ENCODE results near the genes ZNF235, ZNF285 and RTN2.

- PRO-cap = bidirectional peak, plus-strand start at chr19:44305152, minus-strand start at chr19:44305025
CAGE:
- cytosol, long polyA minus RNA = start-site peak on the minus strand at chr19:44305000-44305025, 22 reads
- cytosol, long polyA plus RNA = no peak
- long polyA plus RNA = start-site peak on the minus strand at chr19:44304968-44305013, 77 and 56 reads in 2 replicates
- nucleus, long polyA minus RNA = start-site peak on the minus strand at chr19:44304773-44304818, 22 reads; start-site peak on the minus strand at chr19:44304938-44305009, 173 reads
- nucleus, long polyA plus RNA = no peak
Measured at GRCh38 chr19:44304638-44305352, at the start of gene ZNF235. Gene ZNF235 (minus strand): TSS chr19:44305025.

- PRO-cap = bidirectional peak, plus-strand start at chr19:44401722, minus-strand start at chr19:44401608
CAGE:
- cytosol, long polyA minus RNA = start-site peak on the minus strand at chr19:44401599-44401613, 8 reads
- cytosol, long polyA plus RNA = start-site peak on the minus strand at chr19:44401585-44401620, 13 and 22 reads in 2 replicates
- long polyA plus RNA = start-site peak on the minus strand at chr19:44401405-44401624, 41 and 49 reads in 2 replicates
- nucleus, long polyA minus RNA = start-site peak on the minus strand at chr19:44401588-44401624, 44 reads
- nucleus, long polyA plus RNA = start-site peak on the minus strand at chr19:44401585-44401620, 37 and 34 reads in 2 replicates
Measured at GRCh38 chr19:44401232-44402014, at the start of gene ZNF285. Gene ZNF285 (minus strand): TSS chr19:44401608.

DNA sequence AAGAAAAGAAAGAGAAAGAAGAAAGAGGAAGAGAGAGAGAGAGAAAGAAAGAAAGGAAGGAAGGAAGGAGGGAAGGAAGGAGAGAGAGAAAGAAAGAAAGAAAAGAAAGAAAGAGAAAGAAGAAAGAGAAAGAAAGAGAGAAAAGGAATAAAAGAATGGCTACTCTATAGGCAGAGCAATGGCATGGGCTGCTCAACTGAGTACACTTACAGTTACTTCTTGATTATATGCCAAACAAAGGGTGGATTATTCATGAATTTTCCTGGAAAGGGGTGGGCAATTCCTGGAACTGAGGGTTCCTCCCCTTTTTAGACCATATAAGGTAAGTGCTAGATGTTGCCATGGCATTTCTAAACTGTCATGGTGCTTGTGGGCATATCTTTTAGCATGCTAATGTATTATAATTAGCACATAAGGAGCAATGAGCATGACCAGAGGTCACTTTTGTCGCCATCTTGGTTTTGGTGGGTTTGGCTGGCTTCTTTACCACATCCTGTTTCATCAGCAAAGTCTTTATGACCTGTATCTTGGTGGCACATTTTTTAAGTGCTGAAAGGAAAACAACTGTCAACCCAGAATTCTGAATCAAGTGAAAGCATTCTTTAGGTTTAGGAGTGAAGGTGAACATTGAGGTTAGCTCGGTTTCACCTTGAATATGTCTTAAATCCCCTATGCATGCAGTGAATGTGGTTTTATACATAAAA, 25.6 kb upstream of the IGSF23 start:
- PRO-cap = unidirectional peak, minus-strand start at position 198 of the sequence
CAGE:
- cytosol, long polyA minus RNA = no peak
- cytosol, long polyA plus RNA = no peak
- long polyA plus RNA = no peak
- nucleus, long polyA minus RNA = no peak
- nucleus, long polyA plus RNA = no peak

DNA sequence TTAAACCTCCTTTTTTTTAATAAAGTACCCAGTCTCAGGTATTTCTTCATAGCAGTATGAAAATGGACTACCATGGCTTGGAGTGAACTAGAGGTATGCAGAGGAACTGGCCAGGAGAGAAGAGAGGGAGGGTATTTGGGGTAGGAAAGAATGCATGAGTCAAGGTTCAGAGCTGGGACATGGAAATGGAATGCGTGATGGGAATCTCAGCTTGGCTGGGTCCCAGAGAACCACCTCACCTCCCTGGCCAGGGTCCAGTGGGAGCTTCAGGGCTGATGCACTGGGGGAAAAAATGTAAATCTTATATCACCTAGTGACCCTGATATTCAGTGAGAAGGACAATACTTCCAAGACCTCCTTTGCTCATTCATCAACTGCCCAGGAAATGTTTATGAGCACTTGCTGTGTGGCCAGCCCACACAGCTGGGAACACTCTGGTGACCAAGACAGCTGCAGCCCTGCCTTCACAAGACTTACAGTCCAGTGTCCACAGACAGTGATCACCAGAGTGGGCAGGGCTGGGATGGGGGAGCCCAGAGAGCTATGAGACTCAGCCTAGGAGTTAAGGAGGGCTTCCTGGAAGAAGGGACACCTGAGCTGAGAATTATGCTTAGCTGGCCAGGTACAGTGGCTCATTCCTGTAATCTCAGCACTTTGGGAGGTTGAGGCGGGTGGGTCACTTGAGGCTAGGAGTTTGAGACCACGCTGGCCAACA, 12.8 kb downstream of the IGSF23 start:
- PRO-cap = no peak
CAGE:
- cytosol, long polyA minus RNA = no peak
- cytosol, long polyA plus RNA = no peak
- long polyA plus RNA = no peak
- nucleus, long polyA minus RNA = no peak
- nucleus, long polyA plus RNA = no peak

DNA sequence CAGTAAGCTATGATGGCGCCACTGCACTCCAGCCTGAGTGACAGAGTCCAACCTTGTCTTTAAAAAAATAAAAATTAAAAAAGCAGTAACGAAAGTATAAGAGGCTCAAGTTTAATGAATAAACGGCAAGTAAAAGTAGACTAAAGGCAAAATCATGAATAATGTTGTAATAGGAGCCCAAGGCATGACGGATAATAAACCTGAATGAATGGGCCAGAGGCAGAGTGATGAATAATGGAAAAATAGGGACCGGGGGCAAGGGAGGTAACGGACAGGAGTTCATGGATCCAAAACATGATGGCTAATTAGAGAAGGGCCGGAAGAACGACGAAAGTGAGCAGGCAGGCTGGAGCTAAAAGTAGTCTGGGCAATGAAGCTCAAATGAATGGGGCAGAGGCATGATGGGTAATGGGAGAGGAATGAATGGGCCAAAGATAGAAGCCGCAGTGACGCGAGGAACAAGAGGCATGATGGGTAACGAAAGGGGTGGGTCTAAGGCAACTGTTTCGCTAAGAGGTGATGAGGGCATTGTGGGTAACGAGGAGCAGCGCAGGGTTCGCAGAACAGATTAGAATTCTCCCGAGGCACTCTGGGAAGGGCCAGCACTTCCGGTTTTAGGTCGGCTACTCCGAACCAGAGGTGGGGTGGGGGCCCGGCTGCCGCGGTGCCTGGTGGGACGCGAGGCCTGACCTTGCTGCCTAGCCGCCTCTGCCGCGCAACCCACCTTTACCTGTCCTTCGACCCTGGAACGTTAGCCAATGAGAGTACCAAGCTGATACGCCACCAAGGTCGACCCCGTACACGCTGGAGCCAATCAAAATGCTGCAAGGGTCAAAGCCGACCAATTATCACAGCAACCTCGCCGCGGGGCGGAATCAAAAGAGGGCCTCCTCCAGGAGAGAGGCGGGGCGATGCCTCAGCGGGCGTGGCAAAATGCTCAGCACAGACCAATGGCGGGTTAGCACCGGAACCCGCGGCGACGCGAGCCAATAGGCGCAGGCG, 714 bp upstream of the TOMM40 start:
- PRO-cap = bidirectional peak, plus-strand start at position 571 of the sequence, minus-strand start at position 410 of the sequence; bidirectional peak, plus-strand start at position 738 of the sequence, minus-strand start at position 750 of the sequence; bidirectional peak, plus-strand start outside the sequence, minus-strand start at position 881 of the sequence
CAGE:
- cytosol, long polyA minus RNA = no peak
- cytosol, long polyA plus RNA = no peak
- long polyA plus RNA = no peak
- nucleus, long polyA minus RNA = no peak
- nucleus, long polyA plus RNA = no peak

DNA sequence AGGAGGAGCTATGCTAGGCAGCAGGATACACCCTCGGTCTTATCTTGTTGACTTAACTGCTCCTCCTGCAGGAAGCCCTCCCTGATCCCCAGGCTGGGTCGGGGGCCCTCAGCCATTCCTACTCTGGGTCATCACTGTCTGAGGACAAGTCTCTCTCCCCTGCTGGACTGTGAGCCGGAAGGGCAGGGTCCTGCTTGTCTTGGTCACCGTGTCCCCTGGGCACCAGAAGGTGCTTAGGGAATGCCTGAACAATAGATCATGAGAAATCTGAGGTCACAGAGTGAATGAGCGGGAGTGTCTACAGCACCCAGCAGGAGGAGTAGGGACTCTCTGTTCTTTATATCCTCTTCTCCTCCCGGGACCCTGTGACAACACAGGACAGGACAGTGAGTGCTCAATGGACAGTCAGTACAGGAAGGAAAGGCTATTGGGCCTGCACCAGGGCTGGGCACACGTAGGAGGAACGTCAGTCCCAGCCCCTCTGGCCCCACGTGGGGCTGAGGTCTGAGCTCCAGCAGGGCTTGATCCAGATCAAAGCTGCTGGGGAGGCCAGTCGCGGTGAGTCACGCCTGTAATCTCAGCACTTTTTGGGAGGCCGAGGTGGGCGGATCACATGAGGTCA, 6.5 kb downstream of the NKPD1 start:
- PRO-cap = no peak
CAGE:
- cytosol, long polyA minus RNA = no peak
- cytosol, long polyA plus RNA = no peak
- long polyA plus RNA = no peak
- nucleus, long polyA minus RNA = no peak
- nucleus, long polyA plus RNA = no peak

DNA sequence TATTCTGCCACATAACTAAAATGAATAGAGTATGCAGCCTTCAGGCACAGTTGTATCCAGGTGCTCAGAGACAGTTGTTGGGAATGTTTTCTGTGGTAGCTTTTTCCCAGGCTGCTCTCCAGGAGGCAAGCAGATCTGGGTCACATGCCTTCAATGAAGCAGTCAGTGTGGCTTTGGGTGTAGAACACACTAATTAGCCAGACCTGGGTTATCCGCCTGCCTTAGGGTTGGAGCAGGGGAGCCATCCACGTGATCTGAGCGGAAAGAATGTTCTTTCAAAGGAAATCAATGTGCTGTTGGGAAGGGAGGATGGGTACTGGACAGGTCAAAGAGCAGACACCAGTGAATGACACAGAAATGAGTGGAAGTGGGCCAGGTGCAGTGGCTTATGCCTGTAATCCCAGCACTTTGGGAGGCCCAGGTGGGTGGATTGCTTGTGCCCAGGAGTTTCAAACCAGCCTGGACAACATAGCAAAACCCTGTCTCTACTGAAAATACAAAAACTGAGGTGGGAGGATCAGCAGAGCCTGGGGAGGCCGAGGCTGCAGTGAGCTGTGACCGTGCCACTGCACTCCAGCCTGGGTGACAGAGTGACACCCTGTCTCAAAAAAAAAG, 28.7 kb downstream of the MARK4 start:
- PRO-cap = no peak
CAGE:
- cytosol, long polyA minus RNA = no peak
- cytosol, long polyA plus RNA = no peak
- long polyA plus RNA = no peak
- nucleus, long polyA minus RNA = no peak
- nucleus, long polyA plus RNA = no peak

DNA sequence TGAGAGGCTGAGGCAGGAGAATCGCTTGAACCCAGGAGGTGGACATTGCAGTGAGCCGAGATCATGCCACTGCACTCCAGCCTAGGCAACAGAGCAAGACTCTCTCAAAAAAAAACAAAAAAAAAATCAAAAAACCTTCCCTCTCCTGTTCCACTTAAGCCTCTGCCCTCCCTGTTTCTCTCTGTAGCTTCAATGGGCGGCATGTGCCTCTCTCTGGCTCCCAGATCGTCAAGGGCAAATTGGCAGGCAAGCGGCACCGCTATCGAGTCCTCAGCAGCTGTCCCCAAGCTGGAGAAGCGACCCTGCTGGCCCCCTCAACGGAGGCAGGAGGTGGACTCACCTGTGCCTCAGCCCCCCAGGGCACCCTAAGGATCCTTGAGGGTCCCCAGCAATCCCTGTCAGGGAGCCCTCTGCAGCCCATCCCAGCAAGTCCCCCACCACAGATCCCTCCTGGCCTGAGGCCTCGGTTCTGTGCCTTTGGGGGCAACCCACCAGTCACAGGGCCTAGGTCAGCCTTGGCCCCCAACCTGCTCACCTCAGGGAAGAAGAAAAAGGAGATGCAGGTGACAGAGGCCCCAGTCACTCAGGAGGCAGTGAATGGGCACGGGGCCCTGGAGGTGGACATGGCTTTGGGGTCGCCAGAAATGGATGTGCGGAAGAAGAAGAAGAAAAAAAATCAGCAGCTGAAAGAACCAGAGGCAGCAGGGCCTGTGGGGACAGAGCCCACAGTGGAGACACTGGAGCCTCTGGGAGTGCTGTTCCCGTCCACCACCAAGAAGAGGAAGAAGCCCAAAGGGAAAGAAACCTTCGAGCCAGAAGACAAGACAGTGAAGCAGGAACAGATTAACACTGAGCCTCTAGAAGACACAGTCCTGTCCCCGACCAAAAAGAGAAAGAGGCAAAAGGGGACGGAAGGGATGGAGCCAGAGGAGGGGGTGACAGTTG, 1.8 kb downstream of the POLR1G start:
- PRO-cap = no peak
CAGE:
- cytosol, long polyA minus RNA = start-site peak on the minus strand centred at position 151 of the sequence, 23 bp wide, 5 reads
- cytosol, long polyA plus RNA = no peak
- long polyA plus RNA = no peak
- nucleus, long polyA minus RNA = no peak
- nucleus, long polyA plus RNA = no peak

DNA sequence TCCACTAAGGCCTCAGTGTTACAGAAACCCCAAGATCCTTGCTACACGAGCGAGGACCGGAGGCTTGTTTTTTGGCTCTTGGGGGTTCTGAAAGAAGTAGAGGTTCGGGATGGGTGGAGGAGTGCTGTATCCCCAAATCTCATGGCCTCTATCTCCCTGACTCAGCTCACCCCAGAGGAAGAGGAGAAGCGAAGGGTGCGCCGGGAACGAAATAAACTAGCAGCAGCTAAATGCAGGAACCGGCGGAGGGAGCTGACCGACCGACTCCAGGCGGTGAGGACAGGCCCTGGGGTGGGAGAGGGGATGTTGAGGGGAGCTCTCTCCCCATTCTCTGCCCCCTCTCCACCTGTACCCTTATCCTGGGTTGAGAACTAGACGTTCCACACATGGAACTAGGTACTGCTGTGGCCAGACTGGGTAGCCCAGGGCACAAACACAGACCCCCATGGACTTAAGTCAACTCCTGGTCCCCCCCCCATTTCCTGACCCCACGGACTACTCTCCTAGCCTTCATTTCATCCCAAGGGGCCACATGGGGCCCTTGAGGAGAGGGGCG, 3.3 kb downstream of the FOSB start:
- PRO-cap = no peak
CAGE:
- cytosol, long polyA minus RNA = no peak
- cytosol, long polyA plus RNA = no peak
- long polyA plus RNA = no peak
- nucleus, long polyA minus RNA = no peak
- nucleus, long polyA plus RNA = no peak

GRCh38 chr19:45472420-45473554, 5.0 kb downstream of the FOSB start:
- PRO-cap = no peak
CAGE:
- cytosol, long polyA minus RNA = no peak
- cytosol, long polyA plus RNA = no peak
- long polyA plus RNA = no peak
- nucleus, long polyA minus RNA = no peak
- nucleus, long polyA plus RNA = no peak

DNA sequence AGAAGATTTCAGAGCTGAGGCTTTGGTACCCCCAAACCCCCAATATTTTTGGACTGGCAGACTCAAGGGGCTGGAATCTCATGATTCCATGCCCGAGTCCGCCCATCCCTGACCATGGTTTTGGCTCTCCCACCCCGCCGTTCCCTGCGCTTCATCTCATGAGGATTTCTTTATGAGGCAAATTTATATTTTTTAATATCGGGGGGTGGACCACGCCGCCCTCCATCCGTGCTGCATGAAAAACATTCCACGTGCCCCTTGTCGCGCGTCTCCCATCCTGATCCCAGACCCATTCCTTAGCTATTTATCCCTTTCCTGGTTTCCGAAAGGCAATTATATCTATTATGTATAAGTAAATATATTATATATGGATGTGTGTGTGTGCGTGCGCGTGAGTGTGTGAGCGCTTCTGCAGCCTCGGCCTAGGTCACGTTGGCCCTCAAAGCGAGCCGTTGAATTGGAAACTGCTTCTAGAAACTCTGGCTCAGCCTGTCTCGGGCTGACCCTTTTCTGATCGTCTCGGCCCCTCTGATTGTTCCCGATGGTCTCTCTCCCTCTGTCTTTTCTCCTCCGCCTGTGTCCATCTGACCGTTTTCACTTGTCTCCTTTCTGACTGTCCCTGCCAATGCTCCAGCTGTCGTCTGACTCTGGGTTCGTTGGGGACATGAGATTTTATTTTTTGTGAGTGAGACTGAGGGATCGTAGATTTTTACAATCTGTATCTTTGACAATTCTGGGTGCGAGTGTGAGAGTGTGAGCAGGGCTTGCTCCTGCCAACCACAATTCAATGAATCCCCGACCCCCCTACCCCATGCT, 6.7 kb downstream of the FOSB start:
- PRO-cap = no peak
CAGE:
- cytosol, long polyA minus RNA = no peak
- cytosol, long polyA plus RNA = no peak
- long polyA plus RNA = no peak
- nucleus, long polyA minus RNA = no peak
- nucleus, long polyA plus RNA = no peak

GRCh38 chr19:45485231-45486585, 11.1 kb downstream of the RTN2 start:
- PRO-cap = unidirectional peak, minus-strand start at chr19:45485378; unidirectional peak, minus-strand start at chr19:45485865
CAGE:
- cytosol, long polyA minus RNA = no peak
- cytosol, long polyA plus RNA = no peak
- long polyA plus RNA = no peak
- nucleus, long polyA minus RNA = no peak
- nucleus, long polyA plus RNA = no peak

DNA sequence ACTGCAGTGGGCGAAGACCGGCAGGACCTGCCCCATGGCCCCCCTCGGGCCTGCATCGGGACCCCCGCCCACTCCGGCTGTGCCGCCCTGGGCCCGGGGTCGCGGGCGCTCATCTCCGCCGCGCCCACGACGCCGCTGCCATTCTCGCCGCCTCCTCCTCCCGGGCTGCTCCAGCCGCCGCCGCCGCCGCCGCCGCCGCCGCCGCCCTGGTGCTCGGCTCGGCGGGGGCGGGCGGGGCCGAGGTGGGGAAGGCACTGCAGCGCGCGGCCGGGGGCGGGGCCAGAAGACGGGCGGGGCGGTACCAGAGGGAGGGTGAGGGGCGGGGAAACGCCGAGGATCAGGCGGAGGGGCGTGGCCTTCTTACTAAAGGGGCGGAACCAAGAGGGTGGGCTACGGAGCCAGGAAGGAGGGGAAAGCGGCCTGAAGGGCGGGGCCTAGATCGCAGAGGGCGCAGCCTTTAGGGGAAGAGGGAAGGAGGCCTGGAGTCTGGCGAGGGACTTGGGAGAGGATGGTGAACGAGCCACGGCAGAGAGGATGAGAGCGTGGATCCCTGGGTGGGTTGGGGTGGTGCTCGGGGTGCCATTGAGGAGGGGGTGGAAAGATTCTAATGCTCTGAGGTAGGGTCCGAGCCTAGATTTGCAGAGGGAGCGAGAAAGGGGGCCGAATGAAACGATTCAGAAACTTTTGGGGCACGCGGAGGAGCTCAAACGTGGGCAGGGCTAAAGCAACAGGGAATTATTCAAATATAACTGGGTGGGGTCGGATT, at the start of gene RTN2:
TSS of gene RTN2 (minus strand) at position 258 of the 766 bp plus-strand sequence.
- PRO-cap = bidirectional peak, plus-strand start at position 489 of the sequence, minus-strand start at position 215 of the sequence
CAGE:
- cytosol, long polyA minus RNA = no peak
- cytosol, long polyA plus RNA = no peak
- long polyA plus RNA = no peak
- nucleus, long polyA minus RNA = no peak
- nucleus, long polyA plus RNA = no peak

- PRO-cap = no peak
CAGE:
- cytosol, long polyA minus RNA = no peak
- cytosol, long polyA plus RNA = no peak
- long polyA plus RNA = no peak
- nucleus, long polyA minus RNA = no peak
- nucleus, long polyA plus RNA = no peak
Measured at GRCh38 chr19:45514433-45514930, 7.2 kb downstream of the VASP start.

DNA sequence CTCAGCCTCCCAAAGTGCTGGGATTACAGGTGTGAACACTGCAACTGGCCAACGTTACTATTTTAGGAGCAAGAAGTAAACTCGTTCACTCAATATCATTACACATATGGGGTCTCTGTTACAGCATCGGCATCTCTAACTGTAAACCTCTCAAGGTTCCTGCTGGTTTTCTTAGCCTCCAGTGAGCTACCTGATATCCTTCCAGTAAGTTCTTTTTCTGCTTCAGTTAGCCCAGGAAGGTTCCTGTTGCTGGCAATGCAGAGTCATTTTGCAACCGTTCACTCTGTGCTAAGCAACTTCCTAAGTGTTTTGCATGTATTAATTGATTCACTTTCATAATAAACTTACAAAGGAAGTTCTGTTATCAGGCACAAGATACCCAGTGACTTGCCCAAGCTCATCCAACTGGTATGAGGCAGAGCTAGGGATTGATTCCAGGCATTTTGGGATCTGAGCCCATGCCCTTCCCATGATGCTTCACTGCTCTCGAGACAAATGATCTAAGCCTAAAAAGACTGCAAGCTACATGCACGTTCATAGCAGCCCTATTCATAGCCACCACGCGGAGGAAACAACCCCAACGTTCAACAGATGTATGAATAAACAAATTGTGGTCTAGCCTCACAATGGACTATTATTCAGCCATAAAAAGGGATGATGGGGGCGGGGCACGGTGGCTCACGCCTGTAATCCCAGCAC, 36.6 kb downstream of the VASP start:
- PRO-cap = no peak
CAGE:
- cytosol, long polyA minus RNA = no peak
- cytosol, long polyA plus RNA = no peak
- long polyA plus RNA = no peak
- nucleus, long polyA minus RNA = no peak
- nucleus, long polyA plus RNA = no peak

- PRO-cap = no peak
CAGE:
- cytosol, long polyA minus RNA = no peak
- cytosol, long polyA plus RNA = no peak
- long polyA plus RNA = no peak
- nucleus, long polyA minus RNA = no peak
- nucleus, long polyA plus RNA = no peak
Measured at GRCh38 chr19:45567746-45568212, 16.8 kb downstream of the OPA3 start.

- PRO-cap = no peak
CAGE:
- cytosol, long polyA minus RNA = no peak
- cytosol, long polyA plus RNA = no peak
- long polyA plus RNA = no peak
- nucleus, long polyA minus RNA = no peak
- nucleus, long polyA plus RNA = no peak
Measured at GRCh38 chr19:45638186-45638807, 900 bp downstream of the EML2 start.

DNA sequence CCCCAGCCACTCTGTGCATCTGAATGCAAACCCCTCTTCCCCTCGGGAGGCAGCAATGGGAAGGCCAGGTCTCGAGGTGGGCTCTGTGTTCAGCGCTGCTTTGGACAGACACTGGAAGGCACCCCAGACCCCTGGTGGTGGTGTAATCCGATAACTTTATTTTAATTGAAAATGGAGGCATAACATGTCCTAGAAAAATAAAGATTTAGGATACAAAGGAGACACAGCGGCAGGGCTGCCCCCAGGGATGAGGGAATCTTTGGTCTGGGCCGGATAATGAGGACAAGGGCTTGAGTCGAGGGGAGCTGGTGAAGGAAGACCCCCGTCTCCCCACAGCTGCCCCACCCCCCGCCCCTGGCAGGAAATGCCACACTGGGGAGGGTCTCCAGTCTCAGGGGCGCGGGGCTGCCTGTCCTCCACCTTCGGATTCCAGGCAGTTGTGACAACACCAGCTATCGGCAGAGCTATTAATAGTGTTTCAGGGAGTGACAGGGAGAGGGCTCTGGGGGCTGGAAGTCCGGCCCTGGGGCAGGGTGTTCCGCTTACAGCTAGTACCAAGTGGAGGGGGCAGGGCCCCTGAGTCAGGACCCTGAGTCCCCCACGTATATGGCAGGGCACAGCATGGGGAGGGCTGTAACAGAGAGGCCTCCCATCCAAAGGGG, 4.3 kb downstream of the SIX5 start:
- PRO-cap = no peak
CAGE:
- cytosol, long polyA minus RNA = no peak
- cytosol, long polyA plus RNA = no peak
- long polyA plus RNA = no peak
- nucleus, long polyA minus RNA = no peak
- nucleus, long polyA plus RNA = no peak

DNA sequence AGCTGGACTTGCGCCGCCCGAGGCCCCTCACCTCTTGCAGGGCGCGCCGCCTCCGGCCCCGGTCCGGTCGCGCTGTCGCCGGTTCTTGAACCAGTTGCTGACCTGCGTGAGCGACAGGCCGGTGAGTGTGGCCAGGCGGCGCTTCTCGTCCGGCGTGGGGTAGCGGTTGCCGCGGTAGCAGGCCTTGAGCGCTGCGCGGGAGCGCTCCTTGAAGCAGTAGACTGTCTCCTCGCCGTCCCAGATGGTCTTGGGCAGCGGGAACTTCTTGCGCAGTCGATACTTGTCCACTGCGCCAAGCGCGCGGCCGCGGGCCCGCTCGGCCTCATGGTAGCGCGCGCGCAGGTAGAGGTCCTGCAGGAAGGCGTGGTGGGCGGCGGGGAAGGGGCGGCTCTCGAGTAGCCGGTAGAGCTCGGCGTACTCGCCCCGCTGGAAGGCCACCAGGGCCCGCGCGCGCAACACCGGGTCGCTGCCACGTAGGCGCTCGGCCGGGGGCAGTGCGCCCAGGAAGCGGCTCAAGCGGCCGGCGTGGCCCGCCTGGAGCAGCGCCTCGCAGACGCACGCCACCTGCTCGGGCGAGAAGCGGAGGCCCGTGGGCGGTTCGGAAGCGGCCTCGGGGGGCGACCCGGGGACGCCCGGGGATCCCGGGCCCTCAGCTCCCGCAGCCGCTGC, 907 bp downstream of the SIX5 start:
- PRO-cap = bidirectional peak, plus-strand start at position 356 of the sequence, minus-strand start at position 249 of the sequence; bidirectional peak, plus-strand start at position 405 of the sequence, minus-strand start at position 446 of the sequence
CAGE:
- cytosol, long polyA minus RNA = no peak
- cytosol, long polyA plus RNA = no peak
- long polyA plus RNA = no peak
- nucleus, long polyA minus RNA = no peak
- nucleus, long polyA plus RNA = no peak

GRCh38 chr19:45834896-45835509, 19.9 kb upstream of the RSPH6A start:
- PRO-cap = no peak
CAGE:
- cytosol, long polyA minus RNA = no peak
- cytosol, long polyA plus RNA = no peak
- long polyA plus RNA = no peak
- nucleus, long polyA minus RNA = no peak
- nucleus, long polyA plus RNA = no peak

Data from endothelial cell of umbilical vein (primary cell).